Suprapubic skin (tissue), 4 donors: ENCODE measurements around the genes FBXO34 and KTN1.

DNA sequence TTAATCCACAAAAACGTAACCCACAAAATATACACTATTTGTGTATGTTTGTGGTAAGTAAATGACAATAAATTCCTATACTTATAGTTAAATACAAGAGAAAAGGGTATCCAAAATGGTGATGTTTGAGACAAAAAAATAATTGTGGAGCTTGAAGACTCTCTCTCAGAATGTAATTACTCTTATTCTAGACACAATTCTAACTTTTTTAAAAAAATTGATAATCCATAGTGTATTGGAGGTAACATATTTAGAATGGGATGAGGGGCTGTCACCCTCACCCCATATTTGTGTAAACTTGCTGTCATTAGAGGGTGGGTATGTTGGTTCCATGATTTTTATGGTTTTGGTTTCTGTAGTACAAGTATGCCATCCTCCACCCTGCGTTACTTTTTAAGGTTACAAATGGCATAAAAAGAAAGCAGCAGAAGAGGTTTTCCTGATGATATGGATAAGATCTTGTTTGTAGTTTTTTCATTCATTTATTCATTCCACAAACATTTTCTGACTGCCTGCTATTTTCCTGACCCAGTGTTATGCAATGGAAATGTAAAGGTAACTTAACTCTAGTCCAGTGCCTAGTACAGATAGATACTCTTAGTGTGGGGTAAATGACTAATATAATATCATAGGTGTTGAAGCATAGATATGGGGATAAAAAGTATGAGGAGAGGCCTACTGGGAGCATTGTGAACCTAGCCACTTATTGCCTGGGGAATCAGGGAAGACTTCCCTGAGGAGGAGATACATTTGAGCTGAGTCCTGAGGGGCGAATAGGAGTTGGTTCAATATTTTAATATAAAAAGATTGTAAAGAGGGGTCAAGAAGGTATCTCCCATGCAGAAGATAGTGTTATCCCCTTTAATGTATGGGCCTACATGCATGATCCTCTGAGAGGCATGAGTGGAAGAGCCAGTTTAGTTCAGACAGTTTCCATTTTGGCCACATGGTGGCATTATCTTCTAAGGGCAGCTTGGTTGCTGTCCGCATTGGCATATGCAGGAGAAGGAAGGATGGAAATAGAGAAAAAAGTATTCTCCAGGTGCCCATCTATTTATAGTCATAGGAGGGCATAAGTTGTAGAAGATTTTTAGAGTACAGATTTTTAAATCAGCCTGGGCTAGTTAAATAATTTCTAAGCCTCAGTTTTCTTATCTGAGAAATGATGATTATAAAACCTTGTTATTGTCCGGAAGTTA lies 5.0 kb downstream of the SAMD4A start:
- PRO-cap: no peak
- RAMPAGE, long total RNA, 4 experiments: no peak in any of the 4 experiments

- PRO-cap: no peak
- RAMPAGE, long total RNA, 4 experiments: no peak in any of the 4 experiments
These were observed 7.2 kb downstream of the SAMD4A start for GRCh38 chr14:54574141-54574543.

- PRO-cap: no peak
- RAMPAGE, long total RNA, 4 experiments: no peak in any of the 4 experiments
These were observed 7.7 kb downstream of the SAMD4A start for GRCh38 chr14:54574544-54575015.

GRCh38 chr14:54628754-54629261 lies 61.9 kb downstream of the SAMD4A start:
- PRO-cap: no peak
- RAMPAGE, long total RNA, 4 experiments: no peak in any of the 4 experiments

GRCh38 chr14:54637159-54637633 lies 70.3 kb downstream of the SAMD4A start:
- PRO-cap: no peak
- RAMPAGE, long total RNA, 4 experiments: start-site peak on the plus strand in 1 of 4 experiments, at chr14:54637266-54637515 at its widest, 7 to 15 reads per replicate

- PRO-cap: no peak
- RAMPAGE, long total RNA, 4 experiments: no peak in any of the 4 experiments
These were observed 102.9 kb downstream of the SAMD4A start for GRCh38 chr14:54669553-54670467.

DNA sequence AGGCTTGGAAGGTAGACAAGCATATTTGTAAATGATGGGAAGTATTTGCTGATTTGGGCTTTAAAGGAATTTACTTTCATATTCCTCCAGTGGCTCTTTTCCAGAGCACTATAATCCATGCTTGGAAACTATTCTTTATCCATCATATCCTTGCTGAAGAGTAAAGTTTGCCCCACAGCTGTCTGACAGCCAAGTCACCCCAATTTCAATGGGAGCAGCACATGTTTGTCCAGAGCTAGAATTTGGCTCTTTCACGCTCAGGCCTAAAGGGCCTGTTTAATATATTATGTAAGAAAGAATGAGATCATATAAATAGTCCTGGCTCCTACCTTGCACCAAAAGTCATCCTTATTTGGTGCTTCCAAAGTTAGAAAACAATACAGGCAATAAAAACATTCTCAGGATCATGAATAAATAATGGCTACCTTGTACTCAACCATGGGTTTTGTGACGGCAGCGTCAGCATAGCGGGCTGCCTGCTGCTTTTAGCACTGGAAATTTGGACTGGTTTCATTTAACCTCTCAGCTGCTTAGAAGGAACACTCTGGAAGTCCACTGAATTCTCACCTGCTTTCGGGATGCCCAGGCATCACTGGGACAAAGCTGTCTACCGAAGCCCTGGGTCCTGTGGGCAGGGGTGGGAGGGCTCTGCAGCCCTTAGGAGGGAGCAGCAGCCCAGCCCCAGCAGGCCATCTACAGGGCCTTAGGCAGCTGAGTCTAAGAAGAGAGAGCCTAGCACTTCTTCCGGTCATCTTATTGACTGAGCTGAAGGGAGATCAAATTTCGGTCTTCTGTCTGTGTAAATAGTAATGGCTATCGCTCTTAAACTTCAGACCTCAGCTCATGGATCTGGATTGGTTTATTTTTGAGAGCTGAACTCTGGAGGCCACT lies 106.3 kb downstream of the SAMD4A start:
- PRO-cap: no peak
- RAMPAGE, long total RNA, 4 experiments: no peak in any of the 4 experiments

DNA sequence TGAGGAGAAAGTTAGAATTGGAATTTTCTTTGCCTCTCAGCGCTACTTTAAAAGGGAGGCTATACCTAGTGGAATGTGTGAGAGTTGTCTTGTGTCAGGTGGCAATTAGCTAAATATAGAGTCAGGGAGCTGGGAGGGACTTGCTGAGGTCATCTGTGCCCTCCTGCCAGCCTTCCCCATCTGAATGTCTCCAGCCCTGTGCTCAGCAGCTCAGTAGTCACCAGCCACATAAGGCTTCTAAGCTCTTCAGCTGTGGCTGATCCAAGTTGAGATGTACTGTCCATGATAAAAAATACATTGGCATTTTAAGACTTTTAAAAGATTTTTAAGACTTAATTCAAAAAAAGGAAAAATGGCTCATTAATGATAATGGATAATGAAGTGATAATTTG lies 132.3 kb downstream of the SAMD4A start:
- PRO-cap: no peak
- RAMPAGE, long total RNA, 4 experiments: no peak in any of the 4 experiments

DNA sequence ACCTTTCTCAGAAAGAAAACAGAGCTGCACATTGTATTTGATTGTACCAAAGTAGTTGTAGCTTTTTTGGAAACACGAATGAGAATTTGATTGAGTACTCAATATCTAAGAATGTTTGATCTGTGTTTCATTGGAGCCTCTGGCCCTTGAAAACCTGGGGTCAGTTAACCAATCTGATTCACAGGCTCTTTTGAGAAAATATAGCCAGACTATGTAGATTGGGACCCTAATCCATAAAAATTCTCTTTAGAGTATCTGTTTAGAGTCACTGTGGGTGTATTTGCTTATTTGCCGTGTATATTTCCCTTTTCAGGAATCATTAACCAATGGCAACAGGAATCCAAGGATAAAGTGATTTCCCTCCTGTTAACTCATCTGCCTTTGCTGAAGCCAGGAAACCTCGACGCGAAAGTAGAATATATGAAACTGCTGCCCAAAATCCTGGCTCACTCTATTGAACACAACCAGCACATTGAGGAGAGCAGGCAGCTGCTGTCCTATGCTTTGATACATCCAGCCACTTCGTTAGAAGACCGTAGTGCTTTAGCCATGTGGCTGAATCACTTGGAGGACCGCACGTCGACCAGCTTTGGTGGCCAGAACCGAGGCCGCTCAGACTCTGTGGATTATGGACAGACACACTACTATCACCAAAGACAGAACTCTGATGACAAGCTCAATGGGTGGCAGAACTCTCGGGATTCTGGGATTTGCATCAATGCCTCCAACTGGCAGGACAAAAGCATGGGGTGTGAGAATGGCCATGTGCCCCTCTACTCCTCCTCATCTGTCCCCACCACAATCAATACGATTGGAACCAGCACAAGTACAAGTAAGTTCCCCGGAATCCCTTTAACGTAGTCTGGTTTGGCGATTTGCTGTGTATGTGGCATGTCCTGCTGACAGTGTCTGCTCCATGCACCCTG lies 135.1 kb downstream of the SAMD4A start:
- PRO-cap: no peak
- RAMPAGE, long total RNA, 4 experiments: start-site peak on the plus strand in 1 of 4 experiments, centred at position 604 of the sequence, 11 reads per replicate

GRCh38 chr14:54757573-54758136 lies 145.0 kb downstream of the GCH1 start:
- PRO-cap: no peak
- RAMPAGE, long total RNA, 4 experiments: no peak in any of the 4 experiments

DNA sequence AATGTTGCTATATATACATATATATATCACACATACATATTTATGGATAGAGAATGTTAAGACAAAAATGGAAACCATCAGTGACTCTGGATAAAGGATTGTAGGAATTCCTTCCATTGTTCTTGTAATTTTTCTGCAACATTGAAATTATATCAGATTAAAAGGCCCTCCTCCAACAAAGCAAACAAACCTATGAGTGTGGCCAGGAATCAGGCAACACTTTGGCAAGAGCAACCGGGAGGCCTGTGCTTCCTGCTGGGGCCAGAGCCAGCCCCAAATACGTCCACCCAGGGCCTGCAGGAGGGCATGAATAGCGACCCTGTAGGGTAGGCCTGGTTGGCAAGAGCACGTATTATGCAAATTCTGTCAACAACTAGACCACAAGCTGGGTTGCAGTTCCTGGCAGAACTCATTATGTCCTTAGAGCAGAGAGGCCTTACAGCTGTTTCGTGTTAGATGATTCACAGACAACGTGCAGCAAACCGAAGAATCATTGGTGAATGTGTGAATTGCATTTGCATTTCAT lies 27.0 kb upstream of the LGALS3 start:
- PRO-cap: no peak
- RAMPAGE, long total RNA, 4 experiments: no peak in any of the 4 experiments

GRCh38 chr14:55129444-55130514 lies 727 bp downstream of the LGALS3 start:
- PRO-cap: bidirectional peak, plus-strand start at chr14:55129934, minus-strand start at chr14:55129649
- RAMPAGE, long total RNA, 4 experiments: no peak in any of the 4 experiments

GRCh38 chr14:55270853-55271866 lies at the start of gene FBXO34:
TSS of gene FBXO34 (plus strand) at chr14:55271421.
- PRO-cap: bidirectional peak, plus-strand start at chr14:55271397, minus-strand start at chr14:55271160
- RAMPAGE, long total RNA, 4 experiments: start-site peak on the plus strand in 1 of 4 experiments, at chr14:55271423-55271435 at its widest, 25 reads per replicate

GRCh38 chr14:55352078-55352501 lies 59.5 kb downstream of the ATG14 start:
- PRO-cap: no peak
- RAMPAGE, long total RNA, 4 experiments: start-site peak on the plus strand in 1 of 4 experiments, at chr14:55352363-55352371 at its widest, 19 reads per replicate

- PRO-cap: bidirectional peak, plus-strand start at chr14:55580260, minus-strand start at chr14:55579824
- RAMPAGE, long total RNA, 4 experiments: start-site peak on the minus strand in 2 of 4 experiments, at chr14:55580041-55580163 at its widest, 23 to 26 reads per replicate
These were observed at the start of gene KTN1 for GRCh38 chr14:55579652-55580681. TSS of gene KTN1 (plus strand) at chr14:55580207.

DNA sequence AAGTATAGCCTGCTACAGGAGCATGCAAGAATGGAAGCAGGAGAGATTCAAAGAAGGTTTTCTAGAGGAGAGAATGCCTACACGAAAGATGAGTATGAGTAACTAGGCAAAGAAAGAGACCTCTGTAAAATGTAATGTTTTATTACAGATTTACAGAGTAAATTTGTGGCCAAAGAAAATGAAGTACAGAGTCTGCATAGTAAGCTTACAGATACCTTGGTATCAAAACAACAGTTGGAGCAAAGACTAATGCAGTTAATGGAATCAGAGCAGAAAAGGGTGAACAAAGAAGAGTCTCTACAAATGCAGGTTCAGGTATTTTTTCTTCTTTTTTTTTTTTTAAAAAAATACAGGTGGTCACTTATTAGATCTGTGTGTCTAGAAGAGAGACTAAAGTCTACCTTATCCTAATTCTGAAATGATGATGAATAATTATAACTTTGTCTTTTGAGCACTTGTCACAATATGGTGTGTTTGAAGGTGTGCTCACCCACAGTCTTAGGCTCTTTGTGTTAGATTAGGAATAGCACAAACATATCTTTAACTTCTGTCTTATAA lies 57.1 kb downstream of the KTN1 start:
- PRO-cap: no peak
- RAMPAGE, long total RNA, 4 experiments: start-site peak on the plus strand in 1 of 4 experiments, centred at position 255 of the sequence, 27 reads per replicate

GRCh38 chr14:55661404-55661813 lies 81.4 kb downstream of the KTN1 start:
- PRO-cap: no peak
- RAMPAGE, long total RNA, 4 experiments: no peak in any of the 4 experiments

DNA sequence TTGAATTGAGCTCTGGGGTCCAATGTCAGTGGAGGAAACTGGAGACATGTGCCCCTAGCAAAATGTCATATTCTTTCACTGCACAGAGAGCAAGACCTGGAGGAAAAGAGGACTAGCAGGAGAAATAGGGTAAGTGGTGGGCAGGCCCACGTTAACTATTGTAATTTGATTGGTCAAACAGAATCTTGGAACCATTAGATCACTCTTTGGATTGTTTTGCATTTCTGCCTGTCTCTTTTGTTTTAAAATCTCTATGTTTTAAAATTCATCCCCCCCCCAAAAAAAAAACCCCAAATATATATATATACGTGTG lies 113.9 kb upstream of the PELI2 start:
- PRO-cap: no peak
- RAMPAGE, long total RNA, 4 experiments: no peak in any of the 4 experiments

GRCh38 chr14:56196837-56197566 lies 78.8 kb downstream of the PELI2 start:
- PRO-cap: no peak
- RAMPAGE, long total RNA, 4 experiments: no peak in any of the 4 experiments

DNA sequence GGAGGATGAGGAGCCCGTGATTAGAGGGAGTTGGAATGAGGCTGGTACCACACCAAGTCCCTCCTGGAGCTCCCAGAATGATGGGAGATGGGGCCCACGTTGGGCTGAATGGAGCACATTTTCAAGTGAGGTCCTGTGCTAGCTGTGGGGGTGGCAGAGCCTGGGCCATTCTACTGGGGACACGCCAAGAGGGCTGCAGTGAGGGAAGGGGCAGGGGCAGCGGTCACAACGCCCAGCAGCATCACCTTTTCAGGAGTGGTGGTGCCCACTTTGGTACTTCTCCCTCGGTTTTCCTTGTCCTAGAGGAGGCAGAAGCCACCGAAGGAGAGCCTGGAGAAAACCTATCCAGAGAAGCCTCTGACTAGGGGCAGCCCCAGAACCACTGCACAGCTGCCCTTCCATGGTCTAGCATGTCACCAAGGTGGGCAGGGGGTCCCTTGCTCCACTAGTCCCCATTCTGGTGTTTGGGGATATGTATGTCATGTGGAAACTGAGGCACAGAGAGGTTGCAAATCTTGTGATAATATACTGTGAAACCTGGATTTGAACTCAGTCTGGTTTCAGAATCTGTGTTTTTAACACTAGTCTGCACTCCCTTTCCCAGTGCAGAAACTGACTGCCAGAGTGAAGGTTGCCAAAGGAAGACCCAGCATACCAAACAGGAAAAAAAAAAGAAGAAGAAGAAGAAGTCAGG lies 107.3 kb downstream of the PELI2 start:
- PRO-cap: no peak
- RAMPAGE, long total RNA, 4 experiments: no peak in any of the 4 experiments